ENCODE measurements around the genes RPS19BP1, ENTHD1 and TNRC6B.

GRCh38 chr22:39462408-39462840 lies 5.6 kb downstream of the MGAT3 start:
- RRBS: no CpG with 5 or more reads among the region's 7 CpGs

DNA sequence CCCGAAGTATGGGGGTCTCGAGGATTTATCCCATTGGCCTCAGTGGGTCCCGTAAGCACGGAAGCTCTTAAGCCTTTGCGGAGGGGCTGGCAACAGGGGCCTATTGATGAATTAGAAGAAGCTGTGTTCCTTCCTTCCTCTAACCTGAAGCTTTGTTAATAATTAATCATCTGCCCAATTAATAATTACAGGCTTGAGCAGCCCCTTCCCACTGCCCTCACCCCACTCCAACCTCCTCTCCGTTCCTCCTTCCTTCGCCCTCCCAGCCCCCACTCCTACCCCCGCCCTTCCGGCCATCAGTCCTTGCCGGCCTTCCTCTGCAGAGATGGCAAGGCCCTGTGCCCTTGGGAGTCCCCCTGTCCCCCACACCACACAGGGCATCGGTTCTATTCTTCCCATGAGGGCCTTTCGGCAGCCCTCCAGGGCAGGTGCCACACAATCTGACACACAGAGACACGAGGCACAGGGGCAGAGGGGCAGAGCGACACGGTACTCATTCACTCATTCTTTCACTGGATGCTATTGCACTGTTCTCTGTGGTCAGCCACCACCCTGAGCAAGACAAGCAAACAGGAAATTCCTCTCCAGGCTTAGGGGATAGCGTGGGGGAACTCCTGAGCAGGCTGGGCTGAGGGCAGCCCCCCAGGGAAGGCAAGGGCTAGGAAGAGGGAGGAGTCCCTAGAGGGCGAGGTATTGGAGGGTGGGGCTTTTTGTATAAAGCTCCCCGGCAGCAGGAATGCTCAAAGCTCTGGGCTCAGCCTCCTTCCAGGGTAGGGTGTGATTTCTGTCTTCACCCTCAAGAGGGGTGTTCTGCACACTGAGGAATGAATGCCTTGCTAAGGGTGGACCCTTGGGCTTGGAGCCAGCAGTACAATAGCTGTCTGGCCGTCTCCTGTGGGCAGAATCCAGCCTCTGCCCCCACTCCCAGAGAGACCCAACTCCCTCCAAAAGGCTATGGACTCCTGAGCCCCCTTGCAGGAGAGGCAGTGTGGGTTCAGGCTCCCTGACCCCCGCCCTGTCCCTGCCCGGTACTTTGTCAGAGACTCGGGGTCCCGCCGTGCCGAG lies 14.8 kb downstream of the MGAT3 start:
- RRBS: no CpG with 5 or more reads among the region's 25 CpGs

DNA sequence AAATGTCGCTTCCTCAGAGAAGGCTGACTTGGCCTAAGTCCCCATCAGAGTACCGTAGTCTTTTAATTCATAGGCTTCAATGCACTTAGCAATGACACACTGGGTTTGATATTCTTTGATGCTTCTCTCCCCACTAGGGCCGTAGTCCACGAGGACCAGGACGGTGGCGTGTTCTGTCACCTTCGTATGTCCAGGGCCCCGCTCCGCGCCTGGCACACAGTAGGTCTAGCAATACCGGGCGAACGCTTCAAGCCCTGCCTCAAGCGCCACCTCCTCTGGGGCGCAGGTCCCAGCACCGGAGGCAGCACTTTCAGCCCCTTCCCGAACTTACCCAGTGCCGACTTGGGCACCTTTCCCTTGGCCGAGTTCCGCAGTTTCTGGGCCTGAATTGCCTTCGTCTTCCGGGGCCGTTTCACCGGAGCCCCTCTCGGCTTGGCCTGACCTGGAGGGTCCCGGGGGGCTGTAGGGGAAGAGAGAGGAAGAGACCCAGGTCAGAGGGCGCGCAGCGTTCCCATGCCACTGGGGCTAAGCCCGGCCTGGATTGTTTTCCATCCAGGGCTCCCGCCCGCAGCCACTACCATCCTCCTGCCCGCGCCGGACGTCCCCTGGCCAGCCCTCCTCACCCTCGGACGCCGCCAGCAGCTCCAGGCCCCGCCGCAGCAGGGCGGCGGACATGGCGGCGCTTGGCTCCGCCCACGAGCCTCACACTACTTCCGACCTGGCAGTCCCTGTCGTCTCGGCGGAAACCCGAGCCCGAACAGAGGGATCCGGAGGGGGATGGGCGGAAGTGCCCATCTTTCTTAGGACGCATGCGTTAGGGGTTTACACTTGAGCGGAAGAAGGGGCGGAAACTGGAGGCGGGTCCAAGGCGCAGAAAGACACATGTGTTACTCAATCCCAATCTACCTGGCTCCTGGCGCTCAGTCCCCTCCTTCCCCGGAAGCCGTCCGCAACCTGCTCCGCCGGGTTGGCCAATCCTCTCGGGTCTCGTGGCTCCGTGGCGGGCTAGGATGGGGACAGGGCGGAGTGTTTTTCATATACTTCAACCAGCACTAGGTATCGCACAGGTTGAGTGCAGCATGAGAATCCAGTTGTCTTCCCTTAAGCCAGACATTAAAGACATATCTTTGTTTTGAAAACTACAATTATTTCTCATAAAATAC lies at the start of gene RPS19BP1:
Gene RPS19BP1 (minus strand): TSS at position 685 of the 1,163 bp plus-strand sequence.
- RRBS: 1% methylated on average over 22 of the region's 73 CpGs

DNA sequence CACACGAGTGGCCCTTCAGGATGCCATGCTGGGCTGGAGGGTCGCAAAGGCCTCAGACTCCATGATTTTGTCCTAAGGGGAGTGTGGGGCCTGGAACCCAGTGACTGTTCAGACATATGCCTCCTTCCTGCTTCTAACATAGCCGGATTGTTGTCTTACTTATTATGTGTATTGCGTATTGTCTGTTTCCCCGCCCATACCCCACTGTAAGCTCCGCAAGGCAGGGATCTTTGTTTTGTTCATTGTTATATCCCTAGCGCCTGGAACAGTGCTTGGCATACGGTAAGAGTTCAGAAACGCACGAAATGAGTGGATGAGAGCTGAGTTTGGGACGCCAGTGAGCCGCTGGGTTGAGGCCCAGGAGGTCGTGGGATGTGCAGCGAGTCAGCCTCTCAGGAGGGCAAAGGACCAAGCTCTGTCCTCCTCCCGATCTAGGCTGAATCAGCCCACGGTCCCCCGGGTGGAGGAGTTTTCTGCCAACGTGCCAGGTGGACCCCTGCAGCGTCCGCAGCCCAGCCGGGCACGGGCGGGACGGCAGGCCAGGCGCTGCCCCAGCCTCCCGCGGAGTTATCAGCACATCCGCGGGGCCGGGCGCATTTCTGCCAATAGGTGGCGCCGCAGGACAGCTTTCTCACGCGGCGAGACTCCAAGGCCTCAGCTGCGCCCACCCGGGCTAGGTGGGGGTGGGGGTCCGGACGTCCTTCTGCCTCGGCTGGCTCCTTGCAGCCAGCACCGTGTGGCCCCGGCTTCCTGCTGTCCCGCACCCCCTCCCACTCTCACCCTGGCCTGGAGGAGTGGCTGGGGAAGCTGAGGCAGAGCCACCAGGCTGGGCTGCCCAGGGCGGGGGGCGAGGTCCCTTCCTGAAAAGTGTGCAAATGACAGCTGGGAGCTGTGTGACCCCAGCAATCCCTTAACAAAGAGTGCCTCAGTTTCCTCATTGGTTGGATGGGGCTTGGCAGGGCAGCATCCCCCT lies 2.1 kb upstream of the RPS19BP1 start:
- RRBS: 2% methylated on average over 26 of the region's 46 CpGs

- RRBS: no CpG with 5 or more reads among the region's 12 CpGs
Observed at GRCh38 chr22:39634335-39635135, 64.0 kb downstream of the CACNA1I start.

DNA sequence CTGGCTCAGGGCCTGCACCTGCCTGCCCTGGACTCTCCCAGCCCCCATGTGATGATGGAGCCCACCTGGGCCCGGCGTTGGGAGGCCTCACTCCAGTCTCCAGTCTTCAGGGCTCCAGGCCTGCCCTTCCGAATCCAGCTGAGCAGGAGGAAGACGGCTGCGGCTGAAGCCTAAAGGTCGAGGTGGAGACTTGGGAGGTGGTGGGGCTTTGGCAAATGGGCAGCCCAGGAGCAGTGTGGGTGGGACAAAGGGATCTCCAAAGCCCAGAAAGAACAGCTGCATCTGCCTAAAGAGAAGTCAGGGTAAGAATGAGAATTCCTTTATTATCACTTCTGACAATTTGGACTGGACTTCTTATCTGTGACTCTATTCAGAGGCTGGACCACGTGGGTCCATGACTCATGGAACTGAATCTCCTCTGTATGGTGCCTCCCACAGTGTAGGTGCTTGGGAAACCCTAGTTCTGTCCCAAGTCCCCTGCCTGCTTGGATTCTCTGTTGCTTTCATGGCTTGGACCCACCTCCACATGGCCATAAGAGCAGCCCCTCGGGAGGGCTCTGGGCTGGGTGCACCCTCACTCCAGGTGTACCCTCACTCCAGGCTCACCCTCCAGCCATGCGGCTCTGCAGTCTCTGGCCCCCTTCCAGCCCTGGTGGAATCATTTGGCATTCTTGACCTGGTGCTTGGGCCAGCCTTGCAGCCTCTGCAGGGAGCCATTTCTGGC lies 153.2 kb downstream of the CACNA1I start:
- RRBS: no CpG with 5 or more reads among the region's 9 CpGs

- RRBS: no CpG with 5 or more reads among the region's 31 CpGs
Observed at GRCh38 chr22:39893238-39894062, at the start of gene ENTHD1. Gene ENTHD1 (minus strand): TSS chr22:39893760.

- RRBS: no CpG with 5 or more reads among the region's 10 CpGs
Observed at GRCh38 chr22:39951623-39952153, 8.5 kb upstream of the TMA7B start.

- RRBS: no CpG with 5 or more reads among the region's 5 CpGs
Observed at GRCh38 chr22:39991931-39992624, 2.7 kb upstream of the FAM83F start.

DNA sequence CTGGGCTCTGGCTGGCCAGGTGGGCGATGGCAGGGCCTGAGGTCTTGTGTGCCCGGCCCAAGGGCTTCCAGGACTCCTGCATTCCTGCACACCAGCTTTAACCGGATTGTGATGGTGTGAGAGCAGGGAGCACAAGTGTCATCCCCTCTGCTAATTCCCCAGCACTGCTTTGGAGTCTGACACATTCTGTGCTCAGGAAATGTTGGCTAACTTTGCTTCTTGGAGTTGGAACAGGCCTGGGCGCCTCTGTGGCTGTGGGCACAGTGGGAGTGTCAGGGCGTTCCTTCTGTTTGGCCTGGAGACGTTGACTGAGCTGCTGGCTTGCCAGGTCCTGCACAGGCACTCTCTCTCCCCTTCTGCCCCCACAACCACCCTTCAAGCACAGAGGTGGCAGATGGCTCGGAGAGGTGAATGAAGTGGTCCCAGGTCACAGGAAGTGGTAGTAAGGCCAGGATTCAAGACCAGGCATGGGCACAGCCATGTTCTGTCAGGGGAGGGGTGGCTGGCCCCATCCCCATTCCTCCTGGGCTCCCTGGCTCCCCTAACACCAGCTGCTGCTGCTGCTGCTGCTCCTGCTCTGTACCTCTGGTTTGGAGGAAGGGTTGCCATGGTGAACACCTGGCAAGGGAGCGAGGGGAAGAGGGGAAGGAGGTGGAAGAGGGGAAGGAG lies 28.2 kb downstream of the FAM83F start:
- RRBS: no CpG with 5 or more reads among the region's 8 CpGs

- RRBS: no CpG with 5 or more reads among the region's 1 CpG
Observed at GRCh38 chr22:40076640-40077025, 81.9 kb downstream of the FAM83F start.

DNA sequence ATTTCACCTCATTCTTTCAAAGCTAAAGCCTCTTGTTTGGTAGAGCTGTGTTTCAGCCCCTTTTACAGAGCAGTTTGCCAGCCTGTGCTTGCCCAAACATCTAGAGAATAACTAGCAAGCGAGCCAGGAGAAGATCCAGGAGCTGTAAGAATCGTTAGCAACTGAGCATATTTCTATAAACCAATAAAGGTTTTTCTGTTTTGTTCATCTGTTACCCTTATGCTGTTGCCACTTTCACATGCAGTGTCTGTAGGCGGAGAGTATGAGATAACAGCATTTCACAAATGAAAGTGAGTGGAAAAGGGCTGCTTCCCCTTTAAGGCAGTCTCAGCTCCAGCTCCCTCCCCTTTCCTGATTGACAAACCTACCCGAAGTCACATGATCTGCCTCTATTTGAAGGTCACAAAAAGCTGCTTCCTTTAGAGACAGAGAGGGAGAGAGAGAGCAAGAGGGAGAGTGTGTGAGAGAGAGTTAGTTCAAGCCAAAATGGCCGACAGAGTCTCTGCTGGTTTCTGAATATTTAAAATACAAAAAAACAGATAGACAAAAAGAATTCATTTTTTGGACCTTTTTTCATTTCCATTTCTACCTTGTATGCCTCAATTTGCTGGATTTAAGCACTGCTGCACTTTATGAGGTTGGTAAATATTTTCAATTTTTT lies at the start of gene TNRC6B:
Gene TNRC6B (plus strand): TSS at position 422 of the 661 bp plus-strand sequence.
- RRBS: no CpG with 5 or more reads among the region's 5 CpGs

GRCh38 chr22:40178165-40178963 lies 639 bp downstream of the TNRC6B start:
- RRBS: no CpG with 5 or more reads among the region's 18 CpGs

GRCh38 chr22:40183990-40184845 lies 6.5 kb downstream of the TNRC6B start:
- RRBS: no CpG with 5 or more reads among the region's 8 CpGs

DNA sequence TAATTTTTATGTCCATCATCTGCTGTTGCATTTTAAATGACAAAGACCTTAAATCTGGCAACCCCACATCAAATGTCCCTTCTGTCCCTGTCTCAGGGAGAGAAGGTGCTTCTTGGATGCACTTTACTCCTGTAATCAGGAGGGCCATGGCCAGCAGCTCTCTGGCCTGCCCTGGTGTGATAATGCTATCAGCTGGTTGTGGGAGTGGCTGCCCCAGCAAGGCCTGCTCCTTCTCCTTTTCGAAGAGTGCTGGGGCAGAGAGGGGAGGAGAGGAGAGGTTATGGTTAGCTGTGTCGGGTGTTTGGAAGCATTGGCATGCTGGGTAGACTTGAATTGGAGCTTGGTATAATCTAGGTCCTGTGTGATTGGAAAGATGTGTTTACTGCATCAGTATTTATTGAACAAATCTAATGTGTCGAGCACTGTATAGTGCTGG lies 12.8 kb downstream of the TNRC6B start:
- RRBS: no CpG with 5 or more reads among the region's 3 CpGs

DNA sequence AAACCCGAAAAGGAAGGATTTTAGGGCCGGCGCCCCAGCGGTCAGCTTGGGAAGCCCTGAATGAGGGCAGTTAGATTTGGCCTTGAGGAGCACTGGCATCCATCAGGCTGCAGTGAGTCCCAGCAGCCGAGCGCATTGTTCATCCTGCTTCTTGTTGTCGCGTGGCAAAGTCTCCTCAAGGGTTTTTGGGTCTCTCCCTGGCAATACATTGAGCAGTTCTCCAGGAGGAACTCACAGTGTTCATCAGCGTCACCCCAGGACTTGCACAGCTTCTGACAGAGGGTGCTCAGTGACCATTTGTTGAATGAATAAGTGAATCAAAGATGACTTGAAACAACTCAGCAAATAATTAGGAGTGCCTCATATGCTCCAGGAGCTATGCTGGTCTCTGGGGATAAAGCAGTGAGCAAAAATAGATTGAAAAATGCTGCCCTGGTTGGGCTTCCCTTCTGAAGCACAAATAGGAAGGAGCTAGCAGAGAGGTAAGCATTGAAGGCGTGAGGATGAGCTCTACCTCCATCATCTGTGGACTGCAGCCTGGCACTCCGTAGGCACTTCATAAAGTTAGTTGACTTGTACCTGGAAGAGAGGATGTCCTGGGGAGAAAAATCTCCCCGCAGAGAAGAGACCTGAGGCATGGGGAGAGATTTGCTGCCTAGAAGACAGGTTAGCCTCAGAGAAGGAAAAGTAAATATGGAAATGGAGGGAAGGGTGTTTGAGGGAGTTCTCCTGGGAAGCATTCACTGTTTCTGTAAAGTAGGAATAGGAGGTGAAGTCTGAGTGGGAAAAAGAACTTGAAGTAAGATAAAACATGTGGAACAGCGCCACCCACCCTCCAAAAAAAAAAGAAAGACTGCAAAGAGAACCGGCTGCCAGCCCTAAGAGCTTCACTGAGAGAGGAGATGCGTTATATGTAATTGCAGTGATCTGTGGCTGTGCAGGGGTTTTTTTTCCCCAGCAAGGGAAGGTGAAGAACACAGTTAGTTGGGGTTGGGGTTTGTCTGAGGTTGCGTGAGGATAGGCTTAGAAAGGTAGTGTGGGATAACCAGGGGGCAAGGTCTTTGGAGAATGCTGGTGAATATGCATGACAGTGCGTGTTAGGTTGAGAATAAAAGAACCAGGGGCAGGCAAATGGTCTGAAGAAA lies 15.7 kb downstream of the TNRC6B start:
- RRBS: no CpG with 5 or more reads among the region's 17 CpGs

DNA sequence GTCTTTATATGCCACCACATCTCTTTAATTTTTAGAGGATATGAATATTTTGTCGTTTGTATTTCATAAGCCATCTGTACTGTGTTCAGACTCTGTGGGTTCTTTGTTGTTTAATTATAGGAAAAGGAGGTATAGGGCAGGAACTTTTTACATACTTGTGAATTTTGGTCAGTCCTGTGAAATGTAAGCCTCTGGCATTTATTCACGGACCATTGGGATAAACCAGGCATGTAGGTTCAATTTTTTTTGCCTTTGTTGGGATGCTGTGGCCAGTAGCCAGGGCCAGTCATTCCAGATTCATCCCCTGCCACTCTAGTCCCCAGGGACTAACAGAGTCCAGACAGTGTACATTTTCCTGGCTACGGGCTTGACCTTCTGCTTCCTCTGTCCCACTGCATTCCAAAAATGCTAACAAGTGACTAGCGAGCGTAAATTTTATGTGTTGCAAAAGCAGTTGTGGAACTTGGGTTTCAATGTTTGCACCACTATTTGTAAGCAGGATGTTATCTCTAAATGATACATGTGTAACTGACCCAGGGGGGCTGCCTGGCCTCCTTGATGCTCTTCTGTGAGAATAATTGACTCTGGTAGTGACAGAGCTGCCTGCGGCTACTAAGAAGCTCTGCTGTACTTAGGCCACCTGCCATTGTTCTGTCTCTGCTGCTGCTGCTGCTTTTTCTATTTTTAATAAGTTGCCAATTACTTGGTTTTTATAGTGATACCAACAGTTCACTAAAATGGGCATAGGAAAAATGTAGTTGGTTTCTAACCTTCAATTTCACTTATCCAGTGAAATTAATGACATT lies 26.6 kb downstream of the TNRC6B start:
- RRBS: no CpG with 5 or more reads among the region's 6 CpGs

- RRBS: no CpG with 5 or more reads among the region's 4 CpGs
Observed at GRCh38 chr22:40289215-40289652, 57.1 kb upstream of the ADSL start.

DNA sequence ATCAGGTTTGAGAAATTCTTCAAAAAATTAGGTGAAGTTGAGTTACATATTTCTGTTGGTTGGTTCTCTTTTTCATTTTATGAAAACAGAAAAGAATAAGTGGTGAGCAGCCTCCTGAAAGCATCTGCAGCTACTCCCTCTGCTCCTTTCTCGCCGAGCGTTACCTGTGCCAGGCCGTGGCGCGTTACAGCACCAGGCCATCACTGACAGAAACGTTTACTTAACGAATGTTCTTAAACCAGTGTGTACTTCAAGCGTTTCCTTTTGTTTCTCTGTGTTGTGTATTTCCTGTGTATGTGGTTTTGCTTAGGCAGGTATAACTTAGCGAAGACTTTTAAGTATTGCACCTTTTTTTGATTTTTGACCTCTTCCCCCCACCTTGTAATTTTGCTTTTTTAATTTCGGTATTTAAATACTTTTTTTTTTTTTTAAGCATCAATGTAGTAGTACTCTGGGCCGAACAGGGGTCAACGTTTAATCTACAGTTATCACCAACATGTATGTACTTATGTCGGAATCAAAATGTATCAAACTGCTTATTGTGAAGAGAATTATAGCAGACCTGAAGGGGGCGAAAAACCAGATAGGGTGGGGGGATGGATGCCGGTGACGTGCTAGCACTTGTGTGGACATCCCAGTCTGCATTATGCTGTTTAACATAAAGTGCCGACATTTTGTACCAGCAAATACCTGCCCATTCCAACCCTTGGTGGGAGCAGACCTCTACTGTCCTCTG lies 21.7 kb upstream of the ADSL start:
- RRBS: no CpG with 5 or more reads among the region's 18 CpGs

DNA sequence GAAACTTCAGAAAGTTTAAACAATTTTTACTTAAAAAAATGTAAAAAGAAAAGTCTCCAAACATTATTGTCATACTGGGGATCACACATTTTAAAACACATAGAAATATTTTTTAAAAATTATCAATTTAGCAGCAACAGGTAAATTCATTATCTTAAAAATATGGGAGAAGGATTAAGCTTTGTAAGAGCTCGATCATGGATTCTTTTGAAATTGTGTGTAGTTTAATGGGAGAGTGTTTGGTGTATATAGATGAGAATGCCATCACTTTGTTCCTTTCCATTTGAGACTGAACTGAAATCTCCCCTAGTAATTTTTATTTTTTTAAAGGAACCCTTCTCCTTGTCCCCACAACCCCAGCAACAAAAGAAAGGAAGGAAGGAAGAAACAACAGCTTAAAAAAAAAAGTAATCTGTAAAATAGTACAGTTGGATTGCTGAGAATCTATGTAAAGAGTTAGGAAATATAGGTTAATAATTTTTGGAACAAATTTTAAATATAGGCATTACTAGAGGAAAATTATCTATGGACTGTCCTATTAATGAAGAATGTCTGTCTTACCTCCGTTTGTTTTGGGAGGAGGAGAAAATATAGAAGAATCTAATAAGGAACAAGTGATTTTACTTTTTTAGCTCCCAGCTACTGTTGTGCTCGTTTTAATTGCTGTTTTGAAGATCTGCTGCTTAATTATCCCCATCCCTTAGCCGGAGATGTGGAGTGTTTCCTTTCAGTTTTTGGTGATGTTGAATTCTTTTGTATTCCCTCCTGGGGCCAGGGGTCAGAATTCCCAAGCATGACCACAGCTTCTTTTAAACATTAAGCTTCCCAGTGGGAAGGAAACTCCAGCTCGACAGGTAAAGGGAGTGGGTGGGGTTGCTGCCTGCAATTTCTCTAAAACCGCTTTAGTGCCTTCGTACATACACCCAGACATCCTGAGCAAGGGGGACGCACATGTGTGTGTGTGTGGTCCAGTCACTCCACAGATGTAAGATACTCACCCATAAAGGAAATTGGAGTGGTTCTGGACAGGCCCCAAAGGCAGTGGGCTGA lies 19.7 kb upstream of the ADSL start:
- RRBS: no CpG with 5 or more reads among the region's 8 CpGs